Jejunum (tissue), 1 donor: ENCODE measurements around the genes KLC1, ATP5MJ and TDRD9.

GRCh38 chr14:103273711-103274332 is 60.2 kb upstream of the EIF5 start:
- PRO-cap, result unidirectional peak, minus-strand start at chr14:103273763

GRCh38 chr14:103372518-103373078 is 12.6 kb upstream of the MARK3 start:
- PRO-cap, result no peak

DNA sequence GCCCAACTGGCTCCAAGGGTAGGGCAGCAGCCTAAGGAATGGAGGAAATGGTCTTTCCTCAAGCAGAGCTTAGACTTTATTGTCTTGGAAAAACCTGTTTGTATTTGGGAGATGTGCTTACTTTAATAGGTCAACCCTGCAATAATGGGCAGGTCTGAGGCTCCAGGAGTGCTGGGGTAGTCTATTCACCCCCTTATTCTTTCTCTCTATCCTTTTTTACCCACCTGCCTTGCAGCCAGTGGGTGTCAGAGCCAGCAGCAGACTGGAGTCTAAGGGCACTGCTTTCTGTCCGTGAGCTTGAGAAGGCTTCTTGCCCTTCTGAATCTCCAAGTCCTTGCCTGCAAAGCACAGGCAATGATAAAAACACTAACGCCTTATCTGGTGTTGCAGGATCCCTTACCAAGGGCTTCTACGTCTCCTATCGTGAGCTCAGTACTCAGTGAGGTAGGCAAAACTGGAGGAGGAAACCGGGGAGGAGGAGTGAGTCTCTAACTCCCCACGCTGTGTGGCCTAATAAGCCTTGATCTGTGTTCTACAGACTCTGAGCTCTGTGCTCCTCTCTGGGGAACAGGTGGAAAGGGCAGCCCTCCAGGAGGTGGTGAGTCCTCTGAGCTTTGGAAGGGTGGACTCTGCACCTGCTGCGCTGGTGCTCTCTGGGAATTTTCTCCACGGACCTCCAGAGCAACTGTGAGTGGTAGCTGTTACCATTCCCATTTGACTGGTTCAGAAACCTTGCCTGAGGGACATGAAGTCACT is 7.2 kb upstream of the MARK3 start:
- PRO-cap, result no peak

- PRO-cap, result bidirectional peak, plus-strand start at chr14:103385421, minus-strand start at chr14:103385276
Measured at GRCh38 chr14:103384929-103385309, 296 bp upstream of the MARK3 start.

GRCh38 chr14:103439253-103439712 is 54.1 kb downstream of the MARK3 start:
- PRO-cap, result no peak

DNA sequence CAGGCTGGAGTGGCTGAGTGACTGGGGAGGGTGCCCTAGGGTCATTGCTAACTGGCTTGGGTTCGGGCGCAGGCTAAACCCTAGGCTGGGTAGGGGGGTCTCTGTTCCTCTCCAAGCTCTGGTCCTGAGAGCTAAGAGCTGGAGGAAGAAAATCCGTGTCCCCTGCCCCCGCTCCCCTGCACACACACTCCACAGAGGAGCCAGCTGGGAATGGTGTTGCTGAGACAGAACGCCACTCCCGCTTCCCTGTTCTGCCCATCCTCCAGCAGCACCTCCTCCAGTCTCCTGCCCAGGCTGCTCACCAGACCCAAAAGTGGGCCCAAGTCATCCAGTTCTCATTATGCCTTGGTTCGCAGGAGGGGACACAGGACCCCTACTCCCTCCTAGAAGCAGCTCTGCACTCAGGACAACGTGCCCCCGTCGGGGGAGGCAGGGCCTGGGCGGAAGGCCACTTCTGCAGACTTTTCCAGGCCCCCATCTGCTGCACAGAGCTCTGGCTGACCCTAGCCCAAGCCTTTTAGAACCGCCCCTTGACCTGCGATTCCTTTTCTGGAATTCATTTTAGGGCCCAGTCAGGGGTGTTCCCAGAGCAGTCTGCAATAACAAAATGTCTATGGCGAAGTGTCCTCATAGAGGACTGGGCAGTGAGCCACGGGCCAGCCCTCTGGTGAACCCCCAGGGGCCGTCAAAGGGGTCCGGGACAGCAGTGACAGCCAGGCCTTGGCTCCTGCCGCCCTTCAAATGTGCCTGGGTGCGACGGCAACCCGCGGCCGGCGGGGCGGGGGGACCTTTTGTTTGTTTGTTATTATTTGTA is 737 bp upstream of the TRMT61A start:
- PRO-cap, result no peak

- PRO-cap, result no peak
Measured at GRCh38 chr14:103558803-103559440, 3.5 kb downstream of the BAG5 start.

GRCh38 chr14:103561781-103562511 is 511 bp downstream of the BAG5 start:
- PRO-cap, result bidirectional peak, plus-strand start at chr14:103562284, minus-strand start at chr14:103562293

DNA sequence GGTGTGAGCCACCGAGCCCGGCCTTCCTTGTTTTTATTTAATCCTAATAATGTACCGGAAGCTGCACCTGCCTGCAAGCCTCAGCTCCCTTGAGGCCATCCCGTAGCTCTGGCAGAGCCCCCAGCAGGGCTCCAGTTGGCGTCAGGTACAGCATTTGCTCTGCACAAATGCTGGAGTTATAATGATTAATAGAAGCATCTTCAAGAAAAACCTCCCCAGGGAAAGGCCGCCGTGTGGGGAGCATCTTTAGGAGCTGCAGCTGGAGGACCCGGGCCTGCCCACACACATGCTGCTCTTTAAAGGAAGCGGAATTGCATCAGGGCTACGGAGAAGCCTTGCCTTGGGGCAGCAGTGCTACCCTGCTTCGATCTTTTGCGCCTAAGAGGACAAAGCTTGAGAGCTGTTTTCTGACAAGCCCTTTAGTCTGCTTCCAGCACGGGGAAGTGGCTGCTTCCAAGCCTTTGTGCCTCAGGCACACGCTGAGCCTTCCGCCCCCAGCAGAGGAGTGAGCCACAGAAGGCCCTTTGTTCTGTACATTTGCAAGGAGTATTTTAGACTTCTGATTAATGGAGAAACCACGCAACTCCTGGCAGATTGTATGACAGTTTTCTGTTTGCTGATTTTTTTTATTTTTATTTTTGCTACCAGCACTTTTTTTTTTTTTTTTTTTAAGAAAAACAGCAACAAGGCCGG is 31.5 kb downstream of the COA8 start:
- PRO-cap, result no peak

GRCh38 chr14:103628592-103629502 is at the start of gene KLC1:
KLC1 (plus strand) TSS chr14:103629211.
- PRO-cap, result unidirectional peak, plus-strand start at chr14:103628768; bidirectional peak, plus-strand start at chr14:103629212, minus-strand start at chr14:103629135

- PRO-cap, result no peak
Measured at GRCh38 chr14:103663459-103664115, 34.6 kb downstream of the KLC1 start.

GRCh38 chr14:103784677-103785215 is 62.6 kb downstream of the PPP1R13B start:
- PRO-cap, result no peak

DNA sequence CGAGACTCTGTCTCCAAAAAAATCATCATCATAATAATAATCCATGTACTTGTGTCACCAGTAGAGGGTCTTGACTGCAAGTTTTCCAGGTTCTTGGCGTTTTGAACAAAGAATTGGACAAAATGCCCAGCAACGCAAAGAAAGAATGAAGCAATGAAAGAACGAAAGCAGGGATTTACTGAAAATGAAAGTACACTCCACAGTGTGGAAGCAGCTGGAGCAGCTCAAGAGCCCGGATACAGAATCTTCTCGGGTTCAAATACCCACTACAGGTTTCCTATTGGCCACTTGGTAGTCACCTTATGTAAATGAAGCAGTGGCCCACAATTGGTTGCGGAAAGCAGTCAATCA is 14.9 kb upstream of the PPP1R13B start:
- PRO-cap, result unidirectional peak, minus-strand start at position 232 of the sequence

GRCh38 chr14:103920772-103921907 is at the start of gene ATP5MJ:
ATP5MJ (minus strand) TSS chr14:103921529.
- PRO-cap, result bidirectional peak, plus-strand start at chr14:103921250, minus-strand start at chr14:103921151; unidirectional peak, minus-strand start at chr14:103921557

DNA sequence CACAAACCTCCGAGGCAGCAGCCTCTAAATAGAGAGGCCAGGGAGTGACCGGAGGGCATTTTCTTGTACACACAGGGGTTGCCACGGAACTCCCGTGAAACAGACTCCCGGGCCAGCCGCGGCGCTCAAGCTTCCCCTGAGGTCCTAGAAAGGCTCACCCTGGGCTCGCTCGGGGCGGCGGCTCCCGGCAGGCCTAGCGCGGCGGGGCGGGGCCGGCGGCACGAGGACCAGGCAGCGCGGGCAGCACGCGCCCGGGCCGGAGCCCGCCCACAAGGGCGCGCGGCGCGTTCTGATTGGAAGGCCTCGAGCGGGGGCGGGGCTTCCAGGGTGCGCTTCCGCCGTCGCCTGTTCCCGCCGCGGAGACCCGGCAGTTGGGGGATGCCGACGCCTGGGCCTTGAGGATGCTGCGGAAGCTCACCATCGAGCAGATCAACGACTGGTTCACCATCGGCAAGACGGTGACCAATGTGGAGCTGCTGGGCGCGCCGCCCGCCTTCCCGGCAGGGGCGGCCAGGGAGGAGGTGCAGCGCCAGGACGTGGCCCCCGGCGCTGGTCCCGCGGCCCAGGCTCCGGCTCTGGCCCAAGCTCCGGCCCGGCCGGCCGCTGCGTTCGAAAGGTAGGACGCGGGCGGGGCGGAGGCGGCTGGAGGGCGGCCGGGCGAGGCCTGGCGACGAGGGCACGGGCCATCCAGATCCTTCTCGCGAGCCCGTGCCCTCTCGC is at the start of gene TDRD9:
Gene TDRD9 (plus strand): TSS at position 348 of the 720 bp plus-strand sequence.
- PRO-cap, result no peak

DNA sequence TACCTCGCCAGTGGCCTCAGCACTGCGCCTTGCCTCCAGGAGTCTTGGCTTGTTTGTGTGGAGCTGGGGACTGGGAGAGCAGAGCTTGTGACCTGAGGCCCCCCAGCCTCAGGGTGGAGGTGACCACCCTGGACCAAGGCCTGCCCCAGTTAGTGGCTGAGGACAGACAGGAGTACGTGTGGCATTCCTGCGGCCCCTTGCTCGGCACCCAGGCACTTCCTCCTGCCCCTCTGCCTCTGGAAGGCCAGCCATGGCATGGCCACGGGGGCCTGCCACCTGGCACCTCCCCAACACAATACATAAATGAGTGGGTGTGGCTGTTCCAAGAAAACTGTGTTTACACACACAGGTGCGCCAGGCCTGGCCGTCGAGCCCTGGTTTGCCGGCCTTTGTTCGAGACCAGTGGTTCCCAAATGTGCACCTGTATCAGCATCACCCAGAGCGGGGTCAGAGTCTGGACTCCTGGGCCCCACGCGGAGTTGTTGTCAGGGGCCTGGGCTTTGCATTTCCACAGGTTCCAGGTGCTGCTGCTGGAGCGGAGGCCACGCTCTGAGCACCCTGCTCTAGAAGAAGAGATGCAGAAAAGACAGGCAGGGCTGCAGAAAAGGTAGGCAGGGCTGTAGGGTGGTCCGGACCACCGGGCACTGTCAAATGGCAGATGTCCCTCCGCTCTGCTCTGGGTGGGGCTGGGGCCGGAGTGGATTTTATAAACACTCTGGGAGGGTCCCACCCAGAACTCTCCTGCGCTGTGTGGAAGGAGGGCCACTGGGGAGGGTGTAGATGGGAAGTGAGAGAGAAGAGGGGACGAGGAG is 4.3 kb upstream of the ASPG start:
- PRO-cap, result no peak

GRCh38 chr14:104158744-104159420 is 20.5 kb downstream of the KIF26A start:
- PRO-cap, result no peak

- PRO-cap, result no peak
Measured at GRCh38 chr14:104460997-104461964, 118.3 kb upstream of the C14orf180 start.

DNA sequence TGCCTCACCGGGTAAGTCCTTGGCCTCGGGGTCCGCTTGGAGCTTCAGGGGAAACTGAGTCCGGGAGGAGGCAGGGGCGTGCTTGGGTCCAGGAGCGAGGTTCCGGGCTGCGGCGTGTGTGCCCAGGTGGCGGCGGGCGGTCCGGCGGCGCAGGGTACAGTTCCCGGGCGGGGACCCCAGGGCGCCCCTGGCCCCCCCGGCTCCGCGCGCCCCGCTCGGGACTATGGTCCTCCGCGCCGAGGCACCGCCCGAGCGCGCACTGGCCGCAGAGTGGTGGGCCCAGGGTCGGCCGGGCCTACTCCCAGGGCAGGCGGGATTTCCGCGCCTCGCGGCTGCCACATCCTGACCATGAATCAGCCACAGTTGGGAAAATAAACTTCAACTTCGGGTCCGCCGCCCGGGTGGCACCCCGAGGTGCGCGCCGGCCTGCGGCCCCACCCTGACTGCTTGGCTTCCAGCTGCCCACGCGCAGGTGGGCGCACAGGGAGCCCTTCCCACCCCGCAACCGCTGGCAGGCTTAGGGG is 373 bp downstream of the INF2 start:
- PRO-cap, result no peak

DNA sequence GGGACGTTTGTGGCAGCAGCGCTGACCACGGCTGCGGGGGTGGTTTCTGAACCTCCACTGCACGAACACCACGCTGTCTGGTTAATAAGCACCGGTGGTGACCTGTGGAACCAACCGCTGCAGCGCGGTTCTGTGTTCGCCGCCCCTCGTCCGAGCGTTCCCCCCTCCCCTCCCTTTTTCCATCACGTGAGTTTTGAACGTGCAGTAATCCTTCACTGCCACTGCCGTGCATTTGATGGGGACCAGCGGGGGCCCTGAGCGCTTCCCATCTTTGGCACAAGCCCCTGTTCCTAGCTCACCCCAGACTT is 6.4 kb upstream of the ADSS1 start:
- PRO-cap, result no peak